UCH-1 (cell line): ENCODE measurements around a stretch of chr11.

DNA sequence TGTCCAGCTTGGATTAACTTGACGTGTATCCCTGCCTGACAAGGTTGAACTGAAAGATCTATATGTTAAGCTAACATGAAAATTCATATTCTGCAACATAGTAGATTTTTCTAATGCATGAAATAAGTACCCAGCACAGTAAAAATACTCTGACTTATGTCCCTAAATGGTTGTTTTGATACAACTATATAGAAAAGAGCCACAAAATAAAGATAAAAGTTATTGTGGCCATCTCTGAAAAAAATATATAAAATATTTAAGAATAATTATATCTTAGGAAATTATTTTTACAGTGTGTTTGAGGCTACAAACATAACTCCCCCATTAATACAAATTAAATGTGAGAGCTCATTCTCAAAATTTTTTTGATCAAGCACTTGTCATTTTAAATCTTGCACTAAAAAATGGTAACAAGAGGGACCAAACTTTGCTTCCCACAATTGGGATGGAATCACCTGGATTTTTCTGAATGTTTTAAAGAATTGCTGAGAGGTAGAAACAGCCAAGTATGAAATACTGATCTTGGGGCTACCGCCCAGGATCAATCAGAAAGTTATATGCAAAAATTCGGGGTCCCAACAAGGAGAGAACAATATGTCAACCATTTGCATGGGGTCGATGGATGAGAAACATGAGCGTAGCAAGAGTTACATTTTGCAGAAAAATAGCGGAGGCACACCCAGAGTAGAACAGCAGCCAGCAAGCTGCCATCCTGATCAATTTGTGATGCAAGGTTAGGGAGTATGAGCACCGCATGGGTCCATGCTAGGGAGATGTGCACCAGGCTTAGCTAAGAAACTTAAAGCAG is 41.0 kb downstream of the ENDOD1 start:
- RRBS = no CpG with 5 or more reads among the region's 7 CpGs

- RRBS = no CpG with 5 or more reads among the region's 9 CpGs
Measured at GRCh38 chr11:95152916-95153785, 63.5 kb downstream of the ENDOD1 start.

- RRBS = no CpG with 5 or more reads among the region's 9 CpGs
Measured at GRCh38 chr11:95241509-95242302, 10.7 kb upstream of the SESN3 start.

DNA sequence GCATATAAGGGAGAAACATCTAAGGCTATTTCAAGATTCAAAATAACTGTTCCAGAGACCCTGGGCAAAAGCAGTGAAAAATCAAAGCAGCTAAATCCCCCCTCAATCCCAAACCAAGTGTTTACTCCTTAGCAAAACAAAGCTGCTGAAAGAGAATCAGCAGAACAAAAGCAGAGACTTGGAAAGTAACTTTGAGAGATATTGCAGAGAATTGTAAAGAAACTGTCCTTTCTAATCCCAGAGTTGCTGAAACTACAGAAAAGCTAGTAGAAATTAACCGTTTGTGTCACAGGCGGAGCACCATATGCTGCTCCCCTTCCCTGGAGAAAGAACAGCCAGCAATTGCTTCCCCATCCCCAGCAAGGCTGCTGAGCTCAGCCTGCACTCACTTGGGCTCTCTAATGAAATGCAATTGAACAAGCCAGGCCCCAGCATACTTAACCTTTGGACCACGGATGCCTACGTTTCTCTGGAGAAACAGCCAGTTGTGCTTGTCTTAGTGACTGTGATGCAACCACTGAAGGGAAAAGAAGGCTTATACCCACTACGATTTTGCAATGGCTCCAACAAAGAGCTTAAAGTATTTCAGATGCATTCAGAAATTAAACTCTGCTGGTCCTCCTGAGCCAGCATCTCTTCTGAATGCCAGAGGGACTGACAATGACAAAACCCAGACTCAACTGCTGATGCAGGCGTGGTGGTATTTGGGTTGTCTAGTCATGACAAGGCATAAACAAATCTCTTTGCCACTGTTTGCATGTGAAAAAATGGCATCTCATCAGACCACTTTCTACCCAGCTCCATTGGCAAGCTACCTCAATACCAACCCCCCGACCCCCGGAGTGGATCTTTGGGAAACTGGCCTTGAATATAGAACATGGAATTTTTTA is 51.3 kb upstream of the SESN3 start:
- RRBS = no CpG with 5 or more reads among the region's 8 CpGs

DNA sequence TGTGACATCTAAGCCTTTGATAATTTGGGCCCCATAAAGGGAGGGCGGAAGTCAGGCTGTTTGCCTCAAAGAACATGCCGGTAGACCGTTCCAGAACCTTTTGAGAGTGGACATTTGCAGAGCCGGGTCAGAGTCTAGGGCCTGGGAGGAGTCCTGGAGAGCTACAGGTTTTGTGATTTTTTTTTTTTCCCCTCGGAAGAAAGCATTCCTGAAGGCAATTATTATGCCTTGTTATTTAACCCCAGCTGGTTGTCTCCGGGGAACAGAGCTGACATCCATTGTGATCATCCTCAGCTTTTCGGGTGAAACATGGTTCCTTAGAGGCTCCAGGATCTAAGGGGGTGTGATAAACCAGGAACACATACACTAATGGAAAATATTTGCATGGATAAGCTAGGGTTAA is 68.5 kb upstream of the SESN3 start:
- RRBS = no CpG with 5 or more reads among the region's 7 CpGs

GRCh38 chr11:95577712-95578206 is 211.8 kb downstream of the FAM76B start:
- RRBS = no CpG with 5 or more reads among the region's 1 CpG

- RRBS = no CpG with 5 or more reads among the region's 3 CpGs
Measured at GRCh38 chr11:95899536-95900054, 24.3 kb downstream of the MTMR2 start.

DNA sequence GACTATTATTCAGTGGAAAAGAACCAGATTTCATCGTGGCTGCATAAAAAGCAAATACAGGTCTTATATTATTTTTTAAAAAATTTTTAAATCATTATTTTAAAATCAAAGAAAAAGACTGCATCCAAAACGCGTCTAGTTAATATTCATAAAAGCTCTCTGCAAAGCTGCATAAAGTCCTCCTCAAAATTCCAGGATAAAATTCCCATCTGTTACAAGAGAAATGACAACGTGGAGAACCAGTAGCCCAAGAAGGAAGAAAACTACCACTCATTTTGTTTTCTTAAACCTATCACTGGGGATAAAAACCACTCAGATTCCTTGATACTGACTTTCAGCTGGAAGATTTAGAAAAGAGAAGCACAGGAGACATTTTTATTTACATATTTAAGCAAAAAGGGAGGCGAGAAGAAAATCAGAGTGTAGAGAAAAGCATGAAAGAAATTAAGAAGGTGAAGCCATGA is 922 bp downstream of the MTMR2 start:
- RRBS = no CpG with 5 or more reads among the region's 5 CpGs

DNA sequence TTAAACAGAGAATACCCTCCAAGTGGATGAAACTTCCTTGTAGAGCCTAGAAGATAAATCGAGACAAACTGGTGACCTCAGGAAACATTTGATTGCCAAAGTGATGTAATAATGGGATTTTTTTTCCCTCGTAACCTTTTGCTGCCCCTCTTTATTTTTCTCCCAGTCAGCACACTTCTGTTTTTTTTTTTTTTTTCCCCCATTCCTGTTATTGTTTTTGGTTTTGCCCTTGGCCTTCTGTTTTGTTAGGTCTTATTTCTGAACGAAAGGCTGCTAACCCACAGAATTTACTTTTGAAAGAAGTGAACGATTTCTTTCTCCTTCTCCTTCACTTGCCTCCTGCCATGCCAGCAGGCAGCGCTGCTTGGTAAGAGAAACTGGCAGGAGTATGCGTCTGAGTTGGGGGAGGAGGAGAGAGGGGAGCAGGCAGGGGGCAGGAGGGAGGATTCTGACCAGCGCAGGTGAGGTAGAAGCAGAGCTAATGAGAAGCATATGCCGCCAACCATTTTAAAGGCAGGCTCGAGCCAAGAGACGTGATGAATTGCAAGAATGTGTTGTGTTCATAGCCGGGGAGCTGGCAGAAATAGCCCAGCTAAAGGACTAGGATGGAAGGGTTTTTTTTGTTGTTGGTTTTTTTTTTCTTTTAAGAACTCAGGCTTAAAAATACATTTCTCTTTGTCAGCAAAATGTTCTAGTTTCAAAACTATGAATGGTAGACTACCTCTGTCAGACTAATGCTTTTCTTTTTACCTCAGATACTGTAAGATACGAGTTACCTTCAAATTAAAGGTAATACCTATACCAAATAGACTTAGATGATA is 122.0 kb upstream of the MTMR2 start:
- RRBS = no CpG with 5 or more reads among the region's 12 CpGs

- RRBS = no CpG with 5 or more reads among the region's 1 CpG
Measured at GRCh38 chr11:96052878-96053326, 129.0 kb upstream of the MTMR2 start.

DNA sequence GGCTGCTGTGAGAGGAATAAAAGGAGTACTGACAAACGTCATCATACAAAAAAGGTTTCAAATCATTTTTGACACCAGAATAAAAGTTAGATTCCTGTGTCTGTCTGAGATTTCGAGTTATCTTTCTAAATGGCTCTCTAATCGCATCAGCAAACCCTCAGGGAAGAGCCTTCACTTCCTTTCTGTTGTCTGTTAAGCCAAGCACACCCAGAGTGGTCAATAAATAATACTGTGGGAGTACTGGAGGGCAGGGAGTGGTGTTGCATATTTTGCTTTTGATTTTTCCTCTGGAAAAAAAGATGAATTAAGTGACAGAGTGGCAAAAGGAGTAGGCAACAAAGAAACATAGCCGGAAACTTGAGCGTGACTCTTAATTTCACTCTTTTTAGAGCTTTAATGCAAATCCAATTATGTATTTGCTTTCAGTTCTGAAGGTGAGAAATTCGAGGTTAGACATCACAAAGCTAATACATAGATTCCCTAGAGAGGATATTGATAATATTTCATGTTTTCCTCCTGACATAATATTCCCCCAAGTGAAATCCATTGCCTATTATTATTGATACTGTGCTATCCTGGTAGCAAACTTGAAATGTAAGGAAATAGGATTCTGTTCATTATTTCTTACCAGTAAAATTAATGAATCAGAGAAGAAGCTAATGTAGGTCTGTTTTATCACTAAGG is 150.9 kb upstream of the MTMR2 start:
- RRBS = no CpG with 5 or more reads among the region's 6 CpGs

DNA sequence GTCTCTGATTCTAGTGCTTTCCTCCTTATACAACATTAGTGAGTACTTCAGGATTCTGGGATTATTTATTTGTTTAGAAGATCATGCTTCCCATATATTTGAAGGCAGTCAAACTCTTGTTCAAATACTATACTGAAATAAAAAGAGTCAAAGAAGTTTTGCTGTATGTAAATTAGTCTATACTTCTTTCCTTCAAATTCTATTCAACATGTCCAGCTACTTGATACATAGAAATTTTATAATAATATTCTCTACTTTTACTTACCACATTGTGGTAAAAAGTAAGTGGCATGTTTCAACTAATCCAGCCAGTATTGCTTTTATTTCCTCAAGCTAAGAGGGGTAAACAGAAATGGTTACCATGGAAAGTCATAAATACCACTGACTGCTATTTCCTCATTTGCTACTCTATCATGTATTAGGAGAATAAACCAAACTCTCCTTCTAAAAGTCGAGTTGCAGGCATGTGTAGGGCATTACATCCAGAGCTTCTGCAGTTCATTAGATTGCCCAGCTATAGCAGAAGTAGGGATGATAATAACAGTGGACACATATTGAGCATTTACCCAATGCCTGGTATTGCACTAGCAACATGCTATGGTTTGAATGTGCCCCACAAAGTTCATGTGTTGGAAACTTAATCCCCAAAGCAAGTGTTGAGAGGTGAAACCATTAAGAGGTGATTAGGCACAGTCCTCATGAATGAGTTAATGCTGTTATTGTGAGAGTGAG is 208.4 kb downstream of the MAML2 start:
- RRBS = no CpG with 5 or more reads among the region's 1 CpG

DNA sequence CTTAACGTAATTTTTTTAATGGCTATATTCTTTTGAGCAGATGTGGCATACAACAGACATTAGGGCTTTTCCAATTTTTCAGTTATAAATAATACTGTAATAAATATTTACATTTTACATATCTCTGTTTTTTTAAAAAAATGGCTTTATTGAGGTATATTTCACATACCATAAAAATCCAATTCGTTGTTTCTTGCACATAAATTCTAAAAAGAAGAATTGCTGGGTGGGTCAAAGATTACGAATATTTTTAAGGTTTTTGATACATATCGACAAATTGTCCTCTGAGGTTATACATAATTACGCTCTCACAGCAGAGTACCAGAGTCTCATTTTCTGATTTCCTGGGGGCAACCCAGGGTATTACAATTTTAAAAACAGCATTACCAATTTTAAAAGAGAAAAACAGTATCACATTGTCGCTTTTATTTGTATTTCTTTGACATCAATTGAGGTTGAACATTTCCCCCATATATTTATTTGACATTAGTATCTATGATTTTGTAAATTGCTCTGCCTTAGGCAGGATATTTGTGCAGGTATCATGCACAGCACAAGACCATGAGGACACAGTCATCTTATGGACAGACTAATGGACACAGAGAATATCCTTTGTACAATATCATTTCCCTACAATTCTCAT is 177.5 kb downstream of the MAML2 start:
- RRBS = no CpG with 5 or more reads among the region's 6 CpGs

GRCh38 chr11:96257591-96258619 is 85.1 kb downstream of the MAML2 start:
- RRBS = no CpG with 5 or more reads among the region's 5 CpGs

DNA sequence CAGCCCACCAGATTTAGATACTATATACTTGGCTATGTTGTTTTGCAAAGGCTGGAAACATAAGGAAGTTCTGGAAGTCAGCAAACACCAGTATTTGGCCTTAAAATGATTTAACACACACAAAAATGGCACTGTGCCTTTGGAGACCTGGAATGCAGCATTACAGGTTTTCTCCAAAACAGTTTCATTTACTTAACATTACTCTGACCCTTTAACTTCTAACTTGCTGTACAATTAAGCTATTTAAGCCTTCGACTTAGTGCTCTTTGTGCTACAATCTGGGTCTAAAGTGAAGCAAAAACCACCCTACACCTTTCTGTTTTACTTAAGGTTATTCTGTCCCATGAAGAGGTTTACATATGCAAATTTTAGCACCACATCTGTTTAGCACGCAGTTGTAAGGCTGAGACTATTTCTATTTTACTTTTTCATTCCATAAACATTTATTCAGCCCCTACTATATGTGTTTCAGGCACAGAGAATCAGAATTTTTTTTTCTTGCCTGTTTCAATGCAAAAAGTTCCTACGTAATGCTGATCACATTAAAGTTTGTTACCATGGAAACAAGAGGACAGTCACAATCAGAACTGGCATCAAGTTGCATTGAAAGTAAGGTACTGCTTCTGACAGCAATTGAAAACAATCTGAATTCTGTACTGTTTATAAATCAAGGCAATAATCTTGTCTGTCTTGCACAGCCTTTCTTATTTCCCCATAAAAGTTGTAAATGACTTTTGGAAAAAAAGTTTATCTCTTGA is 70.3 kb downstream of the MAML2 start:
- RRBS = no CpG with 5 or more reads among the region's 3 CpGs

GRCh38 chr11:96294058-96294935 is 48.7 kb downstream of the MAML2 start:
- RRBS = no CpG with 5 or more reads among the region's 5 CpGs

GRCh38 chr11:96314248-96315166 is 28.5 kb downstream of the MAML2 start:
- RRBS = no CpG with 5 or more reads among the region's 4 CpGs

DNA sequence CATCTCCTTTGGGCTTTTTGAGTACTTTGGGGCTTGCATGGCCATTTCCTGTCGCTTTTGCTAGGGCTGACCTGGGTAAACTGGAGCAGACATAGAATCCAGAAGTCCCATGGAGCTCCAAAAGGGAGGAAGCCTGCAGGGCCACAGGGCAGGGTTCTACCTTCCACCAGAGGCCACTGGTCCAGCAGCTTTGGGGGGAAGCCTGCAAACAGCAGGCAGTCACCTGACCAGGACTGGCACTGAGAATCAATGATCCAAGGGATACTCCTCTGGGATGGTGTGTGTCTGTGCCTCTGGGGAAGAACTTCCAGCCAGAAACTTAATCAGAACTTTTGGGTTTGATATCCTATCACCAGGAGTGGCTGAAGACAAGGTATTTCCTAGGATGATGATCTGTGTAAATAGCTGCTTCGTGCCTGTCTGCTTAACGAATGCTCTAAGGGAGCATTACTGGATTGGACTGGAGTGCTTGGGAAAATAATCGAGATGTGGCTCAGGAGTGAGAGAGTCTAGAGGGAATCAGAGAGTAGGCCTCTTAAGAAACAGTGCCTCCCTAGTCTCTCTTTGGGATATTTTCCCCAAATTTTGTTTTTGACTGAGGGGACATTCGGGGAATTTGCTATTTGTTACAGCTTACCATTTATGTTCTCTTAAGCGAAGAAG is 2.6 kb downstream of the MAML2 start:
- RRBS = no CpG with 5 or more reads among the region's 6 CpGs

DNA sequence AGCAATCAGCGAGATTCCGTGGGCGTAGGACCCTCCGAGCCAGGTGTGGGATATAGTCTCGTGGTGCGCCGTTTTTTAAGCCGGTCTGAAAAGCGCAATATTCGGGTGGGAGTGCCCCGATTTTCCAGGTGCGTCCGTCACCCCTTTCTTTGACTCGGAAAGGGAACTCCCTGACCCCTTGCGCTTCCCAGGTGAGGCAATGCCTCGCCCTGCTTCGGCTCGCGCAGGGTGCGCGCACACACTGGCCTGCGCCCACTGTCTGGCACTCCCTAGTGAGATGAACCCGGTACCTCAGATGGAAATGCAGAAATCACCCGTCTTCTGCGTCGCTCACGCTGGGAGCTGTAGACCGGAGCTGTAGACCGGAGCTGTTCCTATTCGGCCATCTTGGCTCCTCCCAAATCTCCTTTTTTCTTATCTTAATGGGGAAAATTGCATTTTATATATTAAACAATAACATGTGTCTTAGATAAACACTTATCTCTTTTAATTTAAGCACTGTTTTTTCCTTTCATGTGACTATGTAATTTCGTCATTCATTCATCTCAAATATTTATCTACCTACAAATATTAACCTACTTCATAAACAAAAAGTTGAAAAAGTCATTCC is 21.6 kb downstream of the JRKL start:
- RRBS = no CpG with 5 or more reads among the region's 31 CpGs